Aortic smooth muscle cell (primary cell): ENCODE data around the genes H3C3, H3C4 and H4C5.

DNA sequence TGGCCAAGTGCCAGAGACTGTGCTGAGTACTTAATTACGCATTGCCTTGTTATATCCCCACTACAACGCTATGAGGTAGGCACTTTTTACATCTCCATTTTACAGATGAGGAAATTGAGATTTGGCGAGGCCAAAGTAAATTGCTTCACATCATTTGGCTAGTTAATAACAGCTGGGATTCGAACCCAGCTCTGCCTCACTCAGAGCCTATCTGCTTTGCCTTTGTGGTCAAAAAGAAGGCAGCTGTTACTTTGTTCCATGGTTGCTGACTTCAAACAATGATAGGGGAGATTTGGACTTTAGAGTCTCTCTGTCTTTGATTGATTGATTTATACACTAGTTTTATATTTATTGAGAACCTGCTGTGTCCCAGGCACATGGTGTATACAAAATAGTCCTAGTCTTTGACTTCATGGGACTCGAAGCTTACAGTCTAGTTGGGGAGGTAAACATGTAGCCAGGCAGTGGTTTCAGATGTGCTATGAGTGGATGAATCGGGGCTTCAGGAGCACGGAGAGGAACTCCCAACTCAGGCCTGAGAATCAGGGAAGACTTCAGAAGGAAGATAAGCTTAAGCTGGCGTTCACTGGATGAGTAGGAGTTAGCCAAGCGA, 8.5 kb downstream of the CARMIL1 start:
- RRBS: no CpG with 5 or more reads among the region's 9 CpGs

GRCh38 chr6:25329831-25330371, 50.7 kb downstream of the CARMIL1 start:
- RRBS: no CpG with 5 or more reads among the region's 6 CpGs

- RRBS: no CpG with 5 or more reads among the region's 12 CpGs
These were observed 136.6 kb upstream of the SCGN start for GRCh38 chr6:25515455-25515818.

GRCh38 chr6:25755342-25755917, 888 bp downstream of the SLC17A4 start:
- RRBS: no CpG with 5 or more reads among the region's 2 CpGs

- RRBS: no CpG with 5 or more reads among the region's 1 CpG
These were observed 3.6 kb upstream of the SLC17A1 start for GRCh38 chr6:25835404-25835970.

DNA sequence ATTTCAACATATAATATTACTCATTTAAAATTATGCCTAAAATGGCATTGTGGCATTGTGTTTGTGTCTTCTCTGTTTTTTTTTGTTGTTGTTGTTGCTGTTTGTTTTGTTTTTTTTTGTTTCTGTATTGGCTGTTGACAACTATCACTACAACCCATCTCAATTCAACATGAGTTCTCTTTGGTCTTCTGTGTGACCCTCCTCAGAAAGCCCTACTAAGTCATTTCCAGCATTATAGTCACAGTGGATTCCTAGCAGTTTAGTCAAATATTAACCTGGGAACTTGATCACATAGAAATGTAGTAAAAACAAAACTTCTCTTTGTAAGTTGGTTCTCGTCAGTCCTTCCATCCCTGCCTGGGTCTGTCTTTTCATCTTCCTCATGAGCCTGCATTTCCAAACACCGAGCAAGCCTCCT, 16.8 kb downstream of the SLC17A2 start:
- RRBS: no CpG with 5 or more reads among the region's 2 CpGs

- RRBS: no CpG with 5 or more reads among the region's 4 CpGs
These were observed 737 bp upstream of the H3C1 start for GRCh38 chr6:26019644-26019784.

- RRBS: no CpG with 5 or more reads among the region's 22 CpGs
These were observed 471 bp upstream of the H3C2 start for GRCh38 chr6:26032163-26032976.

DNA sequence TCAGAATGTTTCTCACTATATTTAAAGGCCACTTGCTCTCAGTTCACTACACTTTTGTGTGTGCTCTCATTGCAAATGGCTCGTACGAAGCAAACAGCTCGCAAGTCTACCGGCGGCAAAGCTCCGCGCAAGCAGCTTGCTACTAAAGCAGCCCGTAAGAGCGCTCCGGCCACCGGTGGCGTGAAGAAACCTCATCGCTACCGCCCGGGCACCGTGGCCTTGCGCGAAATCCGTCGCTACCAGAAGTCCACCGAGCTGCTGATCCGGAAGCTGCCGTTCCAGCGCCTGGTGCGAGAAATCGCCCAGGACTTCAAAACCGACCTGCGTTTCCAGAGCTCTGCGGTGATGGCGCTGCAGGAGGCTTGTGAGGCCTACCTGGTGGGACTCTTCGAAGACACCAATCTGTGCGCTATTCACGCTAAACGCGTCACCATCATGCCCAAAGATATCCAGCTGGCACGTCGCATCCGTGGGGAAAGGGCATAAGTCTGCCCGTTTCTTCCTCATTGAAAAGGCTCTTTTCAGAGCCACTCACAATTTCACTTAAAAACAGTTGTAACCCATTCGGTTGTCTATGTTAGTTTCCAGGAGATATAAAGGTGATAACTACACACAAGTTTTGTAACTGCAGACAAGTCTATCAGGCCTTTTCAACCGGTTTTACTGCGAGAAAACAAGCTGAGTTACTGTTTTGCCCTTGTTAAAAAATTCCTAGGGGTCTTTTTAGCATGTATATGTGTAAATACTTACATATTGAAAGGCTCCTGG, at the start of gene H3C3:
Gene H3C3 (plus strand): TSS at position 49 of the 768 bp plus-strand sequence.
- RRBS: 3% methylated on average over 3 of the region's 42 CpGs

- RRBS: no CpG with 5 or more reads among the region's 4 CpGs
These were observed 946 bp downstream of the H3C3 start for GRCh38 chr6:26046104-26046555.

DNA sequence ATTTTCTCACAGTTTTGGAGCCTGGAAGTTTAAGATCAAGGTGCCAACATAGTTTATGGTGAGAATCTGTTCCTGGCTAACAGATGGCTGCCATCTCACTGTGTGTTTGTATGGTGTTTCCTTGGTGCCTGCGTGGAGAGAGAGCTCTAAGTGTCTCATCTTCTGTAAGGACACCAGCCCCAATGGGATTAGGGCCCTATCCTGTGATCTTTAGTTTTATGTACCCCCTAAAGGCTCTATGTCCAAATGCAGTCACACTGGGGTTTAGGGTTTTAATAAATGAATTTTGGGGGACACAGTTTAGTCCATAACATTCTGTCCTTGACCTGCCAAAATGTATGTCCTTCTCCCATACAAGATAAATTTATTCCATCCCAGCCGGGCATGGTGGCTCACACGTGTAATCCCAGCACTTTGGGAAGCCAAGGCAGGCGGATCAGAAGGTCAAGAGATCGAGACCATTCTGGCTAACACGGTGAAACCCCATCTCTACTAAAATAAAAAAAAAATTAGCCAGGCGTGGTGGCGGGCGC, 6.1 kb downstream of the H2AC6 start:
- RRBS: no CpG with 5 or more reads among the region's 9 CpGs

- RRBS: no CpG with 5 or more reads among the region's 12 CpGs
These were observed 1.4 kb downstream of the H2BC5 start for GRCh38 chr6:26159250-26159871.

DNA sequence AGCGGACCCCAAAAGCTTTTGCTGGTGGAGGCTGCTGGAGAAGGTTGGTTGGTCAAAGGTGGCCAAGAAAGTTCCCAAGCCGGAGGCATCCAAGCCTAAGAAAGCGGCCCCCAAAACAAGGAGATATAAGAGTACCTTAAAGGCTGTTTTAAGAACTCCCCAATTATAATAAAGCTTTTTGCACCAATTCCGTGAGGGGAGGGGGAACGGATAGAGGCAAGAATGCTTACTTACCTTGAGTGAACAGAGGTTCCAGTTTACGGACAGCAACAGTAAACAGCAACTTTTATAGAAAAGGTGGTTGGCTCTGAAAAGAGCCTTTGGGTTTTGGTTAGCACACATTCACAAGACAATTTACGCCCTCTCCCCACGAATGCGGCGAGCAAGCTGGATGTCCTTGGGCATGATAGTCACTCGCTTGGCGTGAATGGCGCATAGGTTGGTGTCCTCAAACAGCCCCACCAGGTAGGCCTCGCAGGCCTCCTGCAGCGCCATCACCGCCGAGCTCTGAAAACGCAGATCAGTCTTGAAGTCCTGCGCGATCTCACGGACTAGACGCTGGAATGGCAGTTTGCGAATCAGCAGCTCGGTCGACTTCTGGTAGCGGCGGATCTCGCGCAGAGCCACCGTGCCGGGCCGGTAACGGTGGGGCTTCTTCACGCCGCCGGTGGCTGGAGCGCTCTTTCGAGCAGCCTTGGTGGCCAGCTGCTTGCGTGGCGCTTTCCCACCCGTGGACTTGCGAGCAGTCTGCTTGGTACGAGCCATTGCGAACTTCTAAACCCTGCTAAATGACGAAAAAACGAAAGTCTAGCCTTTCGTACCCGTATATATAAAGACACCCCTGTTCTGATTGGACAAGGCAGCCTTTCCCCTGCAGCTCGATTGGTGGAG, at the start of gene H3C4:
Gene H3C4 (minus strand): TSS at position 801 of the 891 bp plus-strand sequence.
- RRBS: no CpG with 5 or more reads among the region's 49 CpGs

GRCh38 chr6:26204303-26205182, at the start of gene H4C5:
Gene H4C5 (plus strand): TSS chr6:26204610.
- RRBS: 0% methylated on average over 1 of the region's 56 CpGs

GRCh38 chr6:26215031-26215201, 1.6 kb downstream of the H2BC8 start:
- RRBS: no CpG with 5 or more reads among the region's 4 CpGs

- RRBS: no CpG with 5 or more reads among the region's 16 CpGs
These were observed 932 bp downstream of the H2AC8 start for GRCh38 chr6:26217538-26218167.

DNA sequence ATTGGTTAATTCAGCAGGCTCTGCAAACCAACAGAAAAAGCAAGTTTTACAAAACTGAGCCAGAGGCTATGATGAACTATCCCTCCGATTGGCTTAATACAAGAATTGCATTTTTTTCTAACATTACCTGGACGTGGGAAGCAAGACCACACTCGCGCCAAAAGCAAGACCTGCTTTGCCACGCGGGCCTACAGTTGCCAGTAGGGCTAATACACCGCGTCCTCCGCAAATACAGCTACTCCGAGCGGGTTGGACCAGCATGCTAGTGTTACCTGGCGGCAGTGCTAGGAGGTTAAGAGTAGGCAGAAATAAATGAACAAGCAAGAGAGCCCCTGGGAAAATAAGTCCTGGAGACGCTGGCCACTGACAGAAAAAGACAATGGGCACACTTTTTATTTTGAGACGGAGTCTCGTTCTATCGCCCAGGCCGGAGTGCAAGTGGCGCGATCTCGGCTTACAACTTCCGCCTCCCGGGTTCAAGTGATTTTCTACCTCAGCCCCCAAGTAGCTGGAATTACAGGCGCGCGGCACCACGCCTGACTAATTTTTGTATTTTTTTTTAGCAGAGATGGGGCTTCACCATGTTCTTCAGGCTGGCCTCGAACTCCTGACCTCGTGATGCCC, 1.7 kb downstream of the H1-3 start:
- RRBS: no CpG with 5 or more reads among the region's 28 CpGs

DNA sequence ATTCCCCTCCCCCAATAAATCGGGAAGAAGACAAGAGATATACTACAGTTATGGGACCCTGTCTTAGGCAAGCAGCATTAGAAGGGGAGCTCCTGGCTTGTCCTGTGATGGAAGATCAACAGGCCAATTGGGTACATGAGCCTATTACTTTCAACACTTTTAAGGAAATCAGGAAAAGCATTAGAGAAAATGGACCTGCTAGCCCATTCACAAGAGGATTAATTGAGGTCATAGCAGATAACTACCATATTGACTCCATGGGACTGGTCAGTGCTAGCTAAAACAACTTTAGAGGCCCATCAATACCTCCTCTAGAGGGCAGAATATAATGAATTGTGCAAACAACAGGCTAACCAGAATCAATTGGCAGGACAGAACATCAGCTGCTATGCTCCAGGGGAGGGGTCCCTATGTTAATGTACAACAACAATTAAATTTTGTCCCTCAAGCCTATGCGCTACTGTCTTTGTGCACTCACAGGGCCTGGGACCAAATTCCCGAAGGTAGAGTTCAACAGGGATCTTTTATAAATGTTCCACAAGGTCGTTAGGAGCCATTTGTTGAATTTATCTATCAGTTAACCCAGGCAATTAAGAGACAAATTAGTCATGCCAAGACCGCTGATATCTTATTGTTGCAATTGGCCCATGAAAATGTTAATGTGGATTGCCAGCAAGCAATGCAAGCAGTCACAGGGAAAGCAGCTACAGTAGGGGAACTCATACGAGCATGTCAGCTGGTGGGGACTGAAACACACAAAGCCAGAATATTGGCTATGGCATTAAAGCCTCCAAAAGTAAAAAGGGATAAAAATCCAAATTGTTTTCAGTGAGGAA, 7.0 kb downstream of the H2BC9 start:
- RRBS: no CpG with 5 or more reads among the region's 6 CpGs

GRCh38 chr6:26270426-26270837, 781 bp downstream of the H3C8 start:
- RRBS: no CpG with 5 or more reads among the region's 11 CpGs